Osteoblast (primary cell): ENCODE data around the gene KCNN2.

GRCh38 chr5:102983319-102983898 lies 136.5 kb downstream of the GIN1 start:
- CAGE, long polyA plus RNA: no peak
- RRBS: no CpG with 5 or more reads among the region's 7 CpGs

DNA sequence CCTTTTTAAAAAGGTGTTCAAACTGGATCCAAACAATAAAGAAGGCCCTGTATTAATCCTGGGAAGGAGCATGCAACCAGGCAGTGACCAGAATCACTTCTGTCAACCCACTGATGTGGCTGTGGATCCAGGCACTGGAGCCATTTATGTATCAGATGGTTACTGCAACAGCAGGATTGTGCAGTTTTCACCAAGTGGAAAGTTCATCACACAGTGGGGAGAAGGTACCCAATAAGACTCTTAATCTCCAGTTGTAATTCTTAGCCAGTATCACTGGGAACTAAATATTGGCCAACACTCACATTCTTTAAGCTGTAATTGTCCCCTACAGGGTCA lies 113.2 kb downstream of the GIN1 start:
- CAGE, long polyA plus RNA: no peak

GRCh38 chr5:103035446-103035877 lies 84.5 kb downstream of the GIN1 start:
- CAGE, long polyA plus RNA: no peak
- RRBS: no CpG with 5 or more reads among the region's 2 CpGs

GRCh38 chr5:103263106-103263505 lies 4.5 kb downstream of the MACIR start:
- CAGE, long polyA plus RNA: no peak
- RRBS: no CpG with 5 or more reads among the region's 2 CpGs

GRCh38 chr5:104540613-104541095 lies 978.1 kb upstream of the NUDT12 start:
- CAGE, long polyA plus RNA: no peak
- RRBS: no CpG with 5 or more reads among the region's 3 CpGs

DNA sequence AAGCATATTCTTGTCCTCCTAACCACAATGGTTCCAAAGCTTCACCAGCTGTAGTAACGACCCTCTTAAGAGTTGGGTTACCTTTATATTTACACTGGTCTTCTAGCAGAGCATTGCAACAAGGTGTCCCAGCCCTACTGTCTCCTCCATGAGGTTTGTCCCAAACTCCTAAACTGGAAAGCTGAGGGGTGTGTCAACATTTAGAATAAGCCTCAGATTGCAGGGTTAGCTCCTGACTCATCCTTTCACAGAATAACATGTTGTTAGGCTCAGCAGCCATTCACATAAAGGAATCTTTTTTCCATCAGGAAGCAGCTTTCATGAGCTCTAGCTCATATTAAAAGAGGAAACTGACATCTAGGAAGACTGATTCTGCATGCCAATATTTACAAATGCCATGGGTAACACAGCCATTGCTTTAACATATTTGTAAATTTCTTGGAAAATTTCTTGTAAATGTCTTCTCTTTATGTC lies 238.7 kb downstream of the EFNA5 start:
- CAGE, long polyA plus RNA: no peak
- RRBS: no CpG with 5 or more reads among the region's 1 CpG

GRCh38 chr5:107557340-107557864 lies 113.3 kb downstream of the EFNA5 start:
- CAGE, long polyA plus RNA: no peak
- RRBS: no CpG with 5 or more reads among the region's 8 CpGs

DNA sequence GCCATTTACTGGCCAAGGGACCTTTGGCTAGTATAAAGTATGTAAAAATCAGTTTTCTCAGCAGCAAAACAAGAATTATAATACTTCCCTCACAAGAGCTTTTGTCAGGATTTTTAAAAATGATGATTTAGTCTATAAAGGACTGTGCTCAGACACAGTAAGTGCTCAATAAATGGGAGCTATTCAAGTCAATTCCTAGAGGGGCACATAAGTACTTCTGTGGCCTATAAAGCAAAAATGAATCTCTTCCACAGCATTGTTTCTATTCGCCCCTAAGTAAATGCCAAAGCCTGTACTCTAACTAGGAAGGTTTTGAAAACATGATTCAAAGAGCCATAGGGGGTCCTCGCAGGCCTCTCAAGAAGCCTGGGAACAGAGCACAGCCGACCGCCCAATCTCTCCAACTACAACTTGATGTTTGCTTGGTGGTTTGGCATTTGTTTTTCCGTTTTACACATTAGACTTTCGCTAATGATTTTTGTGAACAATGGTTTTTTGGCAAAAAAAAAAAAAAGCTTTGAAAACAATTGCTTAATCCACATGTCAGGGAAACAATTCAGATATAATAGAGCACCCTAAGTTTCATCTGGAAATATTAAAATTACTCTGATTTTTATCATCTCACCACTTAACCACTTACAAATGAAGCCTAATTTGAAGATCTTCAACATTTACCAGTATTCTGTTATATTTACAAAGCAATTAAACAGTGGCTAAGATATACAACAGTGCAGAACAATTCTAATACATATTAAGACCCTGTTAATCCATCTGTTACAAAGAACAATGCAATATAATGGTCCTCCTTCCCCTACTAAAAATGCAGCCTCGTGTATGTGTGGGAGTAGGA lies 19.3 kb downstream of the EFNA5 start:
- CAGE, long polyA plus RNA: no peak
- RRBS: no CpG with 5 or more reads among the region's 7 CpGs

- CAGE, long polyA plus RNA: no peak
Measured at GRCh38 chr5:109344596-109344942, 65.2 kb downstream of the PJA2 start.

- CAGE, long polyA plus RNA: no peak
- RRBS: no CpG with 5 or more reads among the region's 25 CpGs
Measured at GRCh38 chr5:109408530-109409388, 1.0 kb downstream of the PJA2 start.

DNA sequence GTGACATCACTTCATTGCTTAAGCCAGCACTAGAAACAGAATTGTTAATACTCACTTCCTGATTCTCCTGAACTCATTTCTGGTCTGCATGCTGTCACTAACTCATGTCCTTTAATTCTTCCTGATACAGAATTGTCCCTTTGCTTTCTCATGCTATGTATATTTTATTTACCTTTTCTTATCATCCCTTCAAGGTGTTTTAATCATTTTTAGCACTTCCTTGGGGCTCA lies 77.5 kb downstream of the SLC25A46 start:
- CAGE, long polyA plus RNA: no peak

DNA sequence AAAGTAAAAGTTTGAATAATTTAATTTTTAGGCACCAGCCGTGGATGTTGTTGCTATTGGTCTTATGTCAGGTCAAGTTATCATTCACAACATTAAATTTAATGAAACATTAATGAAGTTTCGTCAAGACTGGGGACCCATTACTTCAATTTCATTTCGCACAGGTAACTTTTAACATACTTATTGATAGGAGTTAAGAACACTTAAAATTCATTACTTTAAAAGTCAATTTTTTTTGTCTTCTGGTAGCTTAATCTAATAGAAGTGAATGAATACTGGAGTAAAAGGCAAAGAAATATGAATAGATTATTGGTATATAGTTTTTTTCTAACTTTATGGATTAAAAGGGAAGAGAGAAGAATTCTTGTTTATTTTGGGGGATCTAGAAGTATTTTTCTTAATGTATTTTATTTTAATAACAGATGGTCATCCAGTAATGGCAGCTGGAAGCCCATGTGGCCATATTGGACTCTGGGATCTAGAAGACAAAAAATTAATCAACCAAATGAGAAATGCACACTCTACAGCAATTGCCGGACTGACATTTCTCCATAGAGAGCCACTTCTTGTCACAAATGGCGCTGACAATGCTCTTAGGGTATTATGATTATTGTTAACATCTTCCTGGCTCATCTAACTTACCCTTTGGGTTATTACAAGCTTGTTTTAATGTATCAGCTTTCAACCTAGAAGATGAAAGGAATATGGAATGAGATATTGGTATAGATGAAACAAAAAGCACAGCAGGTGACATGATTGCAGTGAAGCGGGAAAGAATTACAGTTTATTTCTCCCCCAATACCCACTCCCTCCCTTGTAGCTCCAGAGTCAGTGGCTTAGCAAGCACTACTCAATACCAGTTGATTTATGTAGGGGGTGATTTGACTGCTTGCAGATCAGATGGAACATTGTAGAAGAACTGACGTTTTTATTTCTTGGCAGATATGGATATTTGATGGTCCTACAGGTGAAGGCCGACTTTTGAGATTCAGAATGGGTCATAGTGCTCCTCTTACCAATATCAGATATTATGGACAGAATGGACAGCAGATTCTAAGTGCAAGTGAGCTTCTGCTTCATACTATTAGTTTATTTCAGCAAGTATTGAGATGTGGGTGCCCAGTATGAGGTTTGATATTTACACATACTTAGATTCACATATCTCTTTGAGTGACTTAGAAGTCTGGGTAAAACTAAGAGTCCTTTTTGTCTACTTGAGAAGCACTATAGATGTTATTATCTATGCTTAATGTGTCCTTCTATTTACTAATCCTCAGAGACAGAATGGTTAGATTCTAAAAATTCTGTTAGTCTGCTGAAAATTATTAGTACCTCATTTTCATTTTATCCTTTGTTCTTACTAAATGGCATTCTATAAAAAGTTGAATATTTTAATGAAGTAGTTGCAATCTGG lies 12.1 kb downstream of the WDR36 start:
- CAGE, long polyA plus RNA: no peak
- RRBS: no CpG with 5 or more reads among the region's 8 CpGs

DNA sequence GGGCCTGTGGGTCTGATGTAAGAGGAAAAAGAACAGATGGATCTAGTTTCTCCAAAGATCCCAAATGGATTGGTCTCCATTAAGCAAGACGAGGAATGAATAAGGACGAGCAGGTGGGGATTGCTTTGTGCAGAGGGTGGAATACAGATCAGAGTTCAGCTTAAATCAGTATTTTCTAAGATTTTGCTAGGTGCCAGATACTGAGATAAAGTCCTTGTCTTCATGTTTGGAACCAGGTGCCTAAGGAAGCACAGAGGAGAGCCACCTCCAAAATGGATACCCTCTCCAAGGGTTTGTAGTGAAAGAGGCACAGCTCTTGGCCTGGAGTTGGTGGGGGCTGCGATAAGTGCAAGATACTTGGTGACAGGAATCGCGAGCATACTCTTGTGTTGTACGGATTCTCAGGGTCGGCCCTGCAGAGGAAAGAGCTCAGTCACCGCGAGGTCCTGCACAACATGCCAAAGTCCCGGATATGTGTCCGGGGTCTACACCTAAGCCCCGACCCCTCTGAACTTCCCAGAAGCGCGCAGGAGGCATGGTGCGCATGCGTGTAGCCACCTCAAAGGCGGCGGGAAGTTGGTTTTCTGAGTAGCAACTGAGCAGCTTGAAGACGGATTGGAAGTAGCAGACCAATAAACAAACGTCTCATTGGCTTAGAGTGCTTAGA lies 477 bp upstream of the DCP2 start:
- CAGE, long polyA plus RNA: no peak
- RRBS: no CpG with 5 or more reads among the region's 20 CpGs

- CAGE, long polyA plus RNA: no peak
- RRBS: no CpG with 5 or more reads among the region's 12 CpGs
Measured at GRCh38 chr5:113059486-113059954, 82.9 kb downstream of the DCP2 start.

- CAGE, long polyA plus RNA: no peak
- RRBS: no CpG with 5 or more reads among the region's 14 CpGs
Measured at GRCh38 chr5:113067941-113068412, 91.4 kb downstream of the DCP2 start.

- CAGE, long polyA plus RNA: no peak
- RRBS: no CpG with 5 or more reads among the region's 2 CpGs
Measured at GRCh38 chr5:113234356-113234991, 200.3 kb downstream of the TSSK1B start.

GRCh38 chr5:113267832-113268788 lies 166.7 kb downstream of the TSSK1B start:
- CAGE, long polyA plus RNA: no peak
- RRBS: no CpG with 5 or more reads among the region's 8 CpGs

DNA sequence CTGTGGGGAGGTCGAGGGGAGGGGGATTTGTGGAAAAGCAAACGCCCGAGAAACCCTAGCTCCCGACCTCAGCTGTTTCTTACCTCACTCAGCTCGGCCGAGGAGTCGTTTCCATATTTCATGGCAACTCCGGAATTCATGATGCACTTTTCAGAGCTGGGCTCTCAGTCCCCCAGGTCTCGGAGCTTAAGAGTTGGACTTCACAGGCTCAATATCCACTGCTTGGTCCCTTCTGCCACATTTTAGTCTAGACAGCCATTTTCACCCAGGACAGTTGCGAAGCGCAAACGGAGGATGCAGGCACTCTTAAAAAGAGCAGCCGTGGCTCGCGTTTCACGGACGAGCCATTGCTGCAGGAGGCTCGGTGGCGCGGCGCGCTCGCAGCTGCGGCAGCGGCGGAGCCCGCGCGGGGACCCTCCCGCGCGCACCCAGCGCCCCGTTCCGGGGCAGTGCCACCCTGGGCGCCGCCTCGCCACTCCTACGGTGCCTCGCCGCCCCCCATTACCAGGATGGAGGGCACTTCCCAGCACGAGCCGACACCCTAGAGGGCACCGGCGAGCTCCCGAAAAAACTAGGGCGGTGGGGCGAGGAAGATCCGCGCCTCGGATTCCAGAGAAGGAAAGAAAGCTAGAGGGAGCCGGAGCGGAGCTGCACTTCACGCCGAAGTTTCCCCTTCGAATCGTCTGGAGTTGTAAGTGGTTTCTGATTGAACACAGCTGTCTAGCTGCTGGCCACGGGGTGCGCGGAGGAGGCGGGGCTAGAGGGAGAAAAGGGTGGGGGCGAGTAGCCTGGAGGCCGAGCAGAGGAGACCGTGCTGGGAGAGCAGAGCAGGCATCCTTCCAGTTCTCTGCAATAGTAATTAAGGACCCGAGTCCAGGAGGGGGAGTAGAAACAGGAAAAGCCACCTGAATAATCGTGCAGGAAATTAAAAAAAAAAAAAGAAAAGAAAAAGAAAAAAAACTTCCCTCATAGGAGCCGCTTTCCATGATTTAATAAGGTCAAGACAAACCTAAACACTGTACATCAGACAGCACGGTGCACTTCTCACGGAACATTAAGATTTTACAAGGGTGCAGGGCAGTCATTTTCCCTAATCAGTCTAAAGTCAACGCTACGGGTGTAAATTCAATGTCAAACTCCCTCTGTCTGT lies 140.2 kb downstream of the TSSK1B start:
- CAGE, long polyA plus RNA: no peak
- RRBS: under 1% methylated on average over 12 of the region's 71 CpGs

GRCh38 chr5:113548600-113549236 lies 35.2 kb downstream of the YTHDC2 start:
- CAGE, long polyA plus RNA: no peak
- RRBS: no CpG with 5 or more reads among the region's 2 CpGs

- CAGE, long polyA plus RNA: no peak
- RRBS: 3% methylated on average over 33 of the region's 95 CpGs
Measured at GRCh38 chr5:114361658-114362711, at the start of gene KCNN2. Gene KCNN2, plus strand, starts transcription at chr5:114362070.